Hepatocyte (in vitro differentiated cells and primary cell): Measurements from ENCODE around the genes GP2 and PDILT.

- RAMPAGE, long total RNA: no peak
- RRBS: no CpG with 5 or more reads among the region's 10 CpGs
Observed at GRCh38 chr16:17187845-17188699, 282.7 kb downstream of the XYLT1 start.

- RAMPAGE, long total RNA: no peak
- RRBS: no CpG with 5 or more reads among the region's 7 CpGs
Observed at GRCh38 chr16:17220887-17221453, 249.8 kb downstream of the XYLT1 start.

- RAMPAGE, long total RNA: no peak
- RRBS: no CpG with 5 or more reads among the region's 3 CpGs
Observed at GRCh38 chr16:17289695-17290046, 181.1 kb downstream of the XYLT1 start.

DNA sequence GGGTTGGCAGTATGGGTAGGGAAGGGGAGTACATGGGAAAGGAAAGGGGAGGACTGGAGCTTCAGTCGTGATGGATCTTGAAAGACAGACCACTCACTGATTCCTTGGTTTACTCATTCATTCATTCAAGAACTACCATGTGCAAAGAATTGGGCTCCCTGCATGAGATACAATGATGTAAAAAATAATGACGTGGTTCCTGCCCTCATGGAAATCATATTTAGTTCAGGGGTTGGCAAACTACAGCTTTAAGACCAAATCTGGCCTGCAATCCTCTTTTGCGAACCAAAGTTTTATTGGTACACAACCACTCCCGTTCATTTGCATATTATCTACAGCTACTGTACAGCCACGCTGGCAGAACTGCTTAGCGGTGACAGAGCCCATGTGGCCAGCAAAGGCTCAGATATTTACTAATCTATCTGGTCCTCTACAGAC, 167.8 kb downstream of the XYLT1 start:
- RAMPAGE, long total RNA: no peak
- RRBS: no CpG with 5 or more reads among the region's 6 CpGs

DNA sequence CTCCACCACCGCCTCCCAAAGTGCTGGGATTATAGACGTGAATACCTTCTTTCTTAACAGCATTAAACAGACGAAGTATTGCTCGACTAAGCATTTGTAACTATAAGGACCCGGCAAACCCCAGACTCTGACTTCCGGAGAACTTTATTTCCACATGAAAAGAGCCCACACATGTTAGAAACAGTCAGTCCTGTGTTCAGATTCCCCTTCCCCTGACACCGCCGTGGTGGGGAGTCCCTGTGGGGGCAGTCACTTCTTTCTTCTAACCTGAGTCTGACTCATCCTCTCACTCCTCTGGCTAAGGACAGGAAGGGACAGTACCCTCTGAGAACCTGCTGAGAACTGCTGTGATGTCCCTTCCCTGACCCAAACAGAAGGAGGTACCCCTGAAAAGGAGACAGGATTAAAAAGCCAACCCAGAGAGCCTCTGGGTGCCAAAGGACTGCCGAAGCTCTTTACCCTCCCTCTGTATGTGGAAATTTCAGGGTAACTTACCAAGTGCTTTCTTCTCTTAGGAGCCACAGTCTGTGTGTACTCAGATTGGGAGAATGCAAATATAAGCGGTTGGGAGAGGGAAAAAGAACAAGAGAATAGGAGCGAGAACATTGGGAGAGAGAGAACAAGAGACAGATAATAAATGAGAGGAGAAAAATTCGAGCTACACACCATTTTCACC, 165.0 kb downstream of the XYLT1 start:
- RAMPAGE, long total RNA: no peak
- RRBS: no CpG with 5 or more reads among the region's 12 CpGs

- RAMPAGE, long total RNA: no peak
- RRBS: no CpG with 5 or more reads among the region's 6 CpGs
Observed at GRCh38 chr16:17359568-17360326, 111.0 kb downstream of the XYLT1 start.

DNA sequence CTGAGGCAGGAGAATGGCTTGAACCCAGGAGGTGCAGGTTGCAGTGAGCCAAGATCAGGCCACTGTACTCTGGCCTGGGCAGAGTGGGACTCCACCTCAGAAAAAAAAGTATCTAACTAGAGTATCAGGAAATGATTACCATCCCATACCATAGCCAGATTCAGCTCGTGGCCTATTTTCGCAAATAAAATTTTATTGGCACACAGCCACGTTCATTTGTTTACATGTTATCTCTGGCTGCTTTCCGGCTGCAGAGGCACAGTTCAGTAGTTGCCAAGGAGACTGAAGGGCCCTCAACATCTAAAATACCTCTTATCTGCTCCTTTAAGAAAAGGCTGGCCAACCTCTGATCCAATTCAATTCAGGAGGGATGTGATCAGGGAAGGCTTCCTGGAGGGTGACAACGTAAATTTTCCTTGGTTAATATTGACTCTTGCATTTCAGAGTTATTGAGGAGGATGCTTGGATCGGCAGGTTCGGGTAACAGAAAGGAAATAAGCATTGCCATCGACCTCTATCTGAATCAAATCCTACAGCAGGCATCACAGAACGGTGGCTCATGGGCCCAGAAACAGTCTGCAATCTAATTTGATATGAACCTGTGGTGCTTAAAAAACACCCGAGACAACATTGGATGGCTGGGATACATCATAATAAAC, 73.9 kb downstream of the XYLT1 start:
- RAMPAGE, long total RNA: no peak
- RRBS: no CpG with 5 or more reads among the region's 10 CpGs

DNA sequence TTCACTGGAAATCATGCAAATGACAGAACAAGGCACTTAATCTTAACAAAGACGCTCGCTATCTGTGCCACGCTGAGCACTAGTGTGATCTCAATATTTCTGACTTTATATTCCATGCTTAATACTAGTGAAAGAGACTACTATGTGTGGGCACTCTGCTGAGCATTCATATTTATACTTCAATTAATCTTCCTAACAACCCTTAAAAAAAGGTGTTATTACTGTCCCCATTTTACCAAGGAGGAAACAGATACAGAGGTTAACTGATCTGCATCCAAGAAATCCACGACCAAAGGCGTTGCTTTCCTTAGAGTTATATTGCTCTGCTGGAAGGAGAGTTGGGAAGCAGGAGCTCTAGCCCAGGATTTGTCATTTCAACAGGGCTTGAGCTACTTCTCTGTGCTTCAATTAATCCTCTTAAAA, 1.3 kb downstream of the ARL6IP1 start:
- RAMPAGE, long total RNA: no peak
- RRBS: no CpG with 5 or more reads among the region's 5 CpGs

- RAMPAGE, long total RNA: no peak
- RRBS: no CpG with 5 or more reads among the region's 12 CpGs
Observed at GRCh38 chr16:18837932-18838998, 36.9 kb upstream of the ARL6IP1 start.

- RAMPAGE, long total RNA: no peak
- RRBS: no CpG with 5 or more reads among the region's 6 CpGs
Observed at GRCh38 chr16:18839569-18840036, 38.3 kb upstream of the ARL6IP1 start.

GRCh38 chr16:18858025-18858370, 56.6 kb upstream of the ARL6IP1 start:
- RAMPAGE, long total RNA: no peak
- RRBS: no CpG with 5 or more reads among the region's 4 CpGs

GRCh38 chr16:19513392-19513931, 8.4 kb downstream of the GDE1 start:
- RAMPAGE, long total RNA: no peak
- RRBS: no CpG with 5 or more reads among the region's 3 CpGs

- RAMPAGE, long total RNA: no peak
- RRBS: no CpG with 5 or more reads among the region's 16 CpGs
Observed at GRCh38 chr16:19698656-19699572, 19.1 kb downstream of the KNOP1 start.

GRCh38 chr16:19704859-19705217, 13.2 kb downstream of the KNOP1 start:
- RAMPAGE, long total RNA: no peak
- RRBS: no CpG with 5 or more reads among the region's 3 CpGs

DNA sequence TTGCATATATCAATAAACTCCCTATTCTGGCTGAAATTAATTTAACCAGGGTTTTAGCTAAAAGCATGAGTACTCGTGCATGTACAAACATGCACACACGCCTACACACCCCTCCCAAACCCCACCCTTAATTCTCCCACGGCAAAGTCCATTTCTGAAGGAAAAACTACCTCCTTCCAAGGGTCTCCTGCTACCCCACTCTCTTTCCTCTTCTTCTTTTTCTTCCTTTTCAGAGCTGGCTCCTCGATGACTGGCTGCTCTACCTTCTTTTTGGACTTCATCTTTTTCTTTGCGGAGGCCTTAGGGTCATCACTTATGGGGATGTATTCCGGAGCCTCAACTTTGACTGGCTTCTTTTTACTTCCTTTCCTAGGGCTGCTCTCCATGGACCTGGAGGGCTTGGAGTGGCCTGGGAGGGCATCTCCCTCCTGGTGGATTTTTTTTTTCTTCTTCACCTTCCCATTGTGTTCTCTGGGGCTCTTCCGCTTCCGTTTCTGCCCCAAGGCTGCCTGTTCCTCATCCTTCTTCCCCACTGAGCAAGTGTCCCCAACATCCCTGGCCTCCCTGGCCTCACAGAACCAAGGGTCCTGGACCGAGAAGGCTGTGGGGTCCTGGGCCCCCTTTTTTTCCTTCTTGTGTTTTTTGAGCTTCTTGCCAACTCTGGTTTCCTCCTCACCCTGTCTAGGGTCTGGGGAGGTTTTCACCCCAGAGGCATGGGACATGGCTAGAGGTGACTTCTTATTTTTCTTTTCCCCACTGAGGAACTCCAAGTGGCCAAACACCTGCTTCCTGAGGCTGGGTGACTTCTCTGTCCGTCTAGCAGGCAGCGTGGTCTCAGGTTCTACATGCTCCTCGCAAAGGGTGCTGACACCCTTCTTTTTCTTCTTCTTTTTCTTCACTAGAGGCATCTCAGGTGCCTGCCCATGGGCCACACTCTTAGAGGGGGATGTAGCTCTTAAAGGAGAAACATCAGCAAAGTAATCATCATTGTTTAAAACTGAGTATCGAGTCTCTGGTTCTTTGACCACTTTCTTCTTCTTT, 3.8 kb downstream of the KNOP1 start:
- RAMPAGE, long total RNA: no peak
- RRBS: no CpG with 5 or more reads among the region's 13 CpGs

GRCh38 chr16:19785362-19786294, 67.6 kb downstream of the IQCK start:
- RAMPAGE, long total RNA: no peak
- RRBS: no CpG with 5 or more reads among the region's 14 CpGs

- RAMPAGE, long total RNA: no peak
- RRBS: no CpG with 5 or more reads among the region's 7 CpGs
Observed at GRCh38 chr16:19859716-19860281, 24.8 kb downstream of the GPRC5B start.

GRCh38 chr16:19881817-19883019, 2.4 kb downstream of the GPRC5B start:
- RAMPAGE, long total RNA: no peak
- RRBS: no CpG with 5 or more reads among the region's 19 CpGs

DNA sequence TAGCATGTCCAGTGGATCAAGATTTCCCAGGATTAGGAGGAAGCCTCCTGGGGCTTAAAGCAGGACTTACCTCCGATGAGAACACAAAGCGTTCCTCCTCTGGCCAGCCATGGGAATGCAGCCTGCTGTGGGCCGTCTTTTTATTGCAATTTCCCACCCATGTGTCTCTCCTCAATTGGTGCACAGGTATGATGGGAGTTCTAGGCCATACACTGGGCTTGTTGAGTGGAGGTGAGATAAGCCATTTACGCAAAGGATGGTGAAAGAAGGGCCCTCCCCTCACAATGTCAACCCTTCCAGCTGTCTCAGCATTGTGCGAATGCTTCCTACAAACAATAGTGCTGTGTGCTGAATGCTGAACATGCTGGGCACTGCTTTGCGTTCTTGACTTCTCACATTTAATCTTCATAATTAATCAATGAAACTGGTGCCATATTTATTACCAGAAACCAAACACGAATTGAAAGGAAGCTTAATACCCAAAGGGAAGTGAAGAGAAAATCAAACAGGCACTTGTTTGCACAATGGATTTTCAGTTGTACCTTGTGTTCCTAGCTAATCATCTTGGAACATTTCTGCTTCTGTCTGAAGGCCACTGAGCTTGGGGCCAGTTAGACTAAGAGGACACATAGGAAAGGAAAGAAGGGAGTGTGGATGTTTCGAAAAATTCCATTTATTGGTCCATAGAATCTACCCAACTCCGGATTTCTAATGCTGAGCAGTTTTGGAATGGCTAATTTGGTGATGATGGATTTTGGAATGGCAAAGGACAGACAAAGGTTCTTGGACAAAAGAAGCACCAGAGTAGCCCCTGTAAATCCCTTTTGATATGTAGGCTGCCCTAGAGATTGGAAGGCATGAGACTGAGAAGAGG, at the start of gene GP2:
GP2 (minus strand) TSS at position 117 of the 874 bp plus-strand sequence.
- RAMPAGE, long total RNA: no peak
- RRBS: no CpG with 5 or more reads among the region's 9 CpGs

- RAMPAGE, long total RNA: no peak
- RRBS: no CpG with 5 or more reads among the region's 2 CpGs
Observed at GRCh38 chr16:20404609-20404880, at the start of gene PDILT. TSS of gene PDILT (minus strand) at chr16:20404737.